Melanocyte of skin (primary cell): ENCODE results near the genes METAP1D and ITGA6.

- CAGE, long polyA plus RNA, 2 experiments, result no peak in any of the 2 experiments
These were observed 1.2 kb downstream of the CYBRD1 start for GRCh38 chr2:171523278-171524005.

DNA sequence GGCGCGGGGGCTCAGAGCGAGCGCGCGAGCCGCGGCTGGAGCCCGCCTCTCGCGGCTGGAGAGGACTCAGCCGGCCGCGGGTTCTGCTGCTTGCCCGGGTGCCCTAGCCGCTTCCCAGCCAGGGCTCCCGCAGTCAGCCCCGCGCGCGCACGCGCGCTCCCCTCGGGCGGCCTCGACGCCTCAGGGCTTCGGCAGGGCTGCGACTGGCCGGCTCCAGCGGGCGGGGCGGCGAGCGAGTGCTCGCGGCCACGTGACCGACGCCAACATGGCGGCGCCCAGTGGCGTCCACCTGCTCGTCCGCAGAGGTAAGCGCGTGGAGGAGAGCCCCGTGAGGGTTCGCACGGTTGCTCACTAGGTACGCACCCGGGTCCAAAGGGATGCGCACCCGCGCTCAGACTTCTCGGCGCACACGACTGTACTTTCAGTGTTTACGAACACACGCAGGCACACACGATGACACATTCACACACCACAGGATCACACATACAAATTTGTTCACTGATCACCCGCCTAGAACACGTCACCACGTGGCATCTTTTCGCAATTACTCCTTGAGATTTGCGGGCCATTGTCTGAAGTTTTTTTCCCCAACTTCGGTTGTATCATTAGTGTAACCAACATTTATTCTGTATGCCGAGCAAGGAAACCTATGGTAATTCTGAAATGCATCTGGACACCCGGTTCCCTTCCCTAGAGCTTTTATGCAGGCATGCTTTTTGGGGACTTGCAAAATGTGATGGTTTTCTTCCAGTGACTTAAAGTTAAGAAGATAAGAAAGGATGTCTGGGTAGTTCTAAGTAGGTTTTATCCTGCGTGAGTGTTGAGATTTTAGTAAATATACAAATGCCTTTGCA lies at the start of gene METAP1D:
Gene METAP1D, plus strand, starts transcription at position 249 of the 854 bp plus-strand sequence.
- CAGE, long polyA plus RNA, 2 experiments, result no peak in any of the 2 experiments

DNA sequence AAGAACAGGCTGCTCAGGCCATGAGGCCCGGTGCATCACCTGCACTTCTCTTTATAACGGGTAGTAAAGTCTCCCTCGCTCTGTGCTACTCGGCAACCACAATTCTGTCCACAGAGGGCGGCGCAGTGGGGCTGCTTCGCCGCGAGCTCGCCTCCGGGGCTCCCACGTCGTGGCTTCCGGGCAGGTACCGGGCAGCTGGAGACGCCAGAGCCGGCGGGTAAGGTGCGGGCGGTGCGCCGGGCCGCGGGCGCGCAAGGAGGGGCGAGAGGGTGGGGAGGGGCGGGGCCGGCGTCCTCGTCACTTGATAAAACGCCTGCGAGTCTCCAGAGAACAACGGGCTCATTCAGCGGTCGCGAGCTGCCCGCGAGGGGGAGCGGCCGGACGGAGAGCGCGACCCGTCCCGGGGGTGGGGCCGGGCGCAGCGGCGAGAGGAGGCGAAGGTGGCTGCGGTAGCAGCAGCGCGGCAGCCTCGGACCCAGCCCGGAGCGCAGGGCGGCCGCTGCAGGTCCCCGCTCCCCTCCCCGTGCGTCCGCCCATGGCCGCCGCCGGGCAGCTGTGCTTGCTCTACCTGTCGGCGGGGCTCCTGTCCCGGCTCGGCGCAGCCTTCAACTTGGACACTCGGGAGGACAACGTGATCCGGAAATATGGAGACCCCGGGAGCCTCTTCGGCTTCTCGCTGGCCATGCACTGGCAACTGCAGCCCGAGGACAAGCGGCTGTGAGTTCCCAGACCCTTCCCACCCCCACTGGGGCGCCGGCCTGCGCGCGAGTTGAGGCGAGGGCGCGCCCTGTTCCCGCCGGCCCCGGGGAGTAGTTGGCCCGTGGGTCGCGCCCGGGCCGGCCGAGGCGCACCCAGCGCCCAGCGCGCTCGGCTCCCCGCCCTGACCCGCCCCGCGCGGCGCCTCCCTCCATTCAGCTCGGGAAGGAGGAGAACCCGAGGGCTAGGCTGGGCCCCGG lies at the start of gene ITGA6:
Gene ITGA6, plus strand, starts transcription at position 333 of the 956 bp plus-strand sequence.
- CAGE, long polyA plus RNA, 2 experiments, result start-site peak on the plus strand in 2 of 2 experiments, centred at positions 408 to 423 of the sequence, 65 to 257 reads per replicate

- CAGE, long polyA plus RNA, 2 experiments, result no peak in any of the 2 experiments
These were observed 954 bp downstream of the ITGA6 start for GRCh38 chr2:172428210-172428870.

DNA sequence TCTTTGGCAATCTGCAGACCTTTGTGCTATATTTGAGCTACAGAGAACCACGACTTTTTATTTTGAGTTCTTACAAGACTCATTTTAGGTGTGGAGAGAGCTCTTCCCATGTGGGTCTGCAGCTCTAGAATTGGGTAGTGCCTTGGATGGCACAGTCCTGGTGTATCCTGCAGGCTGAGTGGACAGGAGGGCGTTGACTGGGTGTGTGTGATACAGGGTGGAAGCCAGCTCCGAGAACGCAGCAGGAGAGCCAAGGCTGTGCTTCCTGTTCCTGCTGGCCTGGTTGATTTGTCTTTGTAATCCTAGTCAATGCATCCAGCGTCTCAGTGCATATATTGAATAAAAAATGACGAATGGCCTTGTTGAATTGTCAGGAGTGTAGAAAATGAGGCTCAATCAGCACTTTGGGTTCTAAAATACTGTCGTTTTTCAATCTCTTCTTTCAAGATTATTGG lies 11.6 kb downstream of the ITGA6 start:
- CAGE, long polyA plus RNA, 2 experiments, result no peak in any of the 2 experiments

- CAGE, long polyA plus RNA, 2 experiments, result no peak in any of the 2 experiments
These were observed 43.4 kb downstream of the ITGA6 start for GRCh38 chr2:172470734-172471196.

DNA sequence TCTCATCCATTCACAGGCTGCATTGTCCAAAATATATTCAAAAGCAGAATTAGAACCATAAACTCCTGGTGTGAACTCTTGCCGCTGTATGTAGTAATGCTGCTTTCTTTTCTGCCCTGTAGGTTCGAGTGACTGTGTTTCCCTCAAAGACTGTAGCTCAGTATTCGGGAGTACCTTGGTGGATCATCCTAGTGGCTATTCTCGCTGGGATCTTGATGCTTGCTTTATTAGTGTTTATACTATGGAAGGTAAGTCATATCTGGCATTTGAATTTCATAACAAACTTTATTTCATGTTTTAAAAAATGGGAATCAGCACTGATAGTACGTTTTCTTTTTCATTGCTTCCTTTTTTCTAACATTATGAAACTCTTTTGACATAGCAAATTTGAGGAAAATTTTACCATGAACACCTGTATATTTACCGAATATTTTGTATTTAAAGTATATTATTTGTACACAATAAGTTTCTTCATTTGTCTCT lies 58.0 kb upstream of the PDK1 start:
- CAGE, long polyA plus RNA, 2 experiments, result no peak in any of the 2 experiments

DNA sequence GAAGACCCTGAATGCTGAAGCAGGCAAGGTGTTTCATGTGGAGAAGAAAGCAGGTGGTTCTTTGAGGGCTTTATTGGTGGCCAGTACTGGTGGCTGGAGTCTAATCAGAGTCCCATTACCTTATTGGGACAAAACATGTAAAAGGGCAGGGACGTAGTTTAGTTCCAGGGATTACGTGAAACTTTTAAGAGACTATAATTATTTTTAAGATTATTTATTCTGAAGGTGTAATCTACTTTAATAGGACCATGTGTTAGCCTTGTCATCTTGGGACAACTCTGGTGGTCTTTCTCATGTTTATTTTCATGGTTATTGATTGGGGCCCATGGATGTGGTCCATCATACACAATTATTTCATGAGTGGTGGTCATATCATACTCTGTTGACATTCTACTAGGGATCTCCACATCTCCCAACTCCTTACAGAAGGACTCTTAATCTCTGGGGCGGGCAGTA lies 112.0 kb downstream of the RAPGEF4 start:
- CAGE, long polyA plus RNA, 2 experiments, result no peak in any of the 2 experiments

GRCh38 chr2:172966973-172967602 lies 108.6 kb upstream of the MAP3K20 start:
- CAGE, long polyA plus RNA, 2 experiments, result no peak in any of the 2 experiments

DNA sequence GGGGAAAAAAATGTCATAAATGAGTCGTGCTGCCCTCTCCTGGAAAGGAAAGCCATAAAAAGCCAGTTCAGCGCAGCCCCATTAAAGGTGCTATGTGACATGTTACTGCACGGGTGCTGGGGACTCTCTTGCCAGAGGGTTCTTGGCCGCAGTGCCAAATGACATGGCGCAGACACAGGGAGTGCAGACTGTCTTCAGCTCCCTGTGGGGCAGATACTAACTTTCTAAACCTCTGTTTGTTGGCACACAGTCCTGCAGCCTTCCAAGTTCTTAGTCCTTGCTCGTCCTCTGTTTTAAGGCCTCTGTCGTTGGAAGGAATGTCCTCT lies 53.6 kb upstream of the MAP3K20 start:
- CAGE, long polyA plus RNA, 2 experiments, result no peak in any of the 2 experiments

- CAGE, long polyA plus RNA, 2 experiments, result no peak in any of the 2 experiments
These were observed 14.8 kb downstream of the MAP3K20 start for GRCh38 chr2:173090336-173090967.

DNA sequence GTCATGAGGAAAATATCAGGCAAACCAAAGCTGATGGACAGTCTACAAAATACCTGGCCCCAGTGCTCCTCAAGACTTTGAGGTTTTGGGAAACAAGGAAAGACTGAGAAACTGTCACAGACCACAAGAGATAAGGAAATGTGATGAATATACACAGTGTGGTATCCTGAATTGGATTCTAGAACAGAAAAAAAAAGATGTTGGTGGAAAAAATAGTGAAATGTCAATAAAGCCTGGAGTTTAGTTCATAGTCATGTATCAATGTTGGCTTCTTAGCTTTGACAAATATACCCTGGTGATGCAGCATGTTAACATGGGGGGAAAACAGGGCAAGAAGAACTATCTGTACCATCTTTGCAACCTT lies 28.7 kb downstream of the MAP3K20 start:
- CAGE, long polyA plus RNA, 2 experiments, result no peak in any of the 2 experiments

DNA sequence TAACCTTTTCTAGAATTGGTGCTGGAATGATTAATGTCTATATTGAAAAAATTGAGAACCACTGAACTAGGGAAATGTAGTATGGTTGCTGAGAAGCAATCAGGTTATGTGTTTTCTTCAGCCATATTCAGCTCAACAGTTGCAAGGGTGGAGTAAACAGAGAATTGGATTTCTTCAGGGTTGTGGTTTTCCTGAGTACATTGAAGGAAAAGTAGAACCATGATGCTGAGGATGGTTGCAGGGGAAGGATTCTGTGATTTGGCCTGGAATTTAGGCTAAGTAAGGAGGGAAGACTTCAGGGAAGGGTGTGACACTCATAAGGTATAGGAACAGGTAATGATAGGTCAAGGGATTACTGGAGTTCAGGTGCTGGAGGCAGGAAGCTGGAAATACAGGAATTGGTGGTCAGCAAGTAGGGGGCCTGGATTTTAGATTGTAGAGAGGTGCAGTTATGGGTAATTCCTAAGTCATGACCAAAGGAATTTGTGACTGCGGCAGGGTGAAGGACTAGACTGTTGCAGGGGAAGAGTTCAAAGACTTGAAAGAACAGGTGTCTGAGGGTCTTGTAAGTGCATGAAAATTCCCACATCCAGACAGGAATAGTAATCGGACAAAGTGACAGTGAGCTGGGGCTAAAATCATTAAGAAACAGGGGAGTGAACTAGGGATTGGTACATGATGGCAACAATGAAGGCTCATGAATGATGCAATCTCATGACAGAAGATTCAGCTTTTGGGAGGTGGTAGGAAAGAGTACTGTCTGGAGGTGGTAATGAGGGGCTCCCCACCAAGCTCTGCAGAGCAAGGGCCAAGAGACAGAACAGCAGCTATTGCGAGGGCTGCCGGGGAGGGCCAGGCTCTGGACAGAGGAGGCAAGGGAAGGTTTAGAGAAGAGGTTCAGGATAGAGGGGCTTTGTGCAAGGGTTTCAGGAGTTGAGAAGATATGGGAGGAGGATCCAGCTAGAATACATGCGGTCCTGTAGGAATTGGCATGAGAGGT lies 31.1 kb downstream of the MAP3K20 start:
- CAGE, long polyA plus RNA, 2 experiments, result no peak in any of the 2 experiments

- CAGE, long polyA plus RNA, 2 experiments, result no peak in any of the 2 experiments
These were observed 115.2 kb downstream of the MAP3K20 start for GRCh38 chr2:173190664-173191415.

DNA sequence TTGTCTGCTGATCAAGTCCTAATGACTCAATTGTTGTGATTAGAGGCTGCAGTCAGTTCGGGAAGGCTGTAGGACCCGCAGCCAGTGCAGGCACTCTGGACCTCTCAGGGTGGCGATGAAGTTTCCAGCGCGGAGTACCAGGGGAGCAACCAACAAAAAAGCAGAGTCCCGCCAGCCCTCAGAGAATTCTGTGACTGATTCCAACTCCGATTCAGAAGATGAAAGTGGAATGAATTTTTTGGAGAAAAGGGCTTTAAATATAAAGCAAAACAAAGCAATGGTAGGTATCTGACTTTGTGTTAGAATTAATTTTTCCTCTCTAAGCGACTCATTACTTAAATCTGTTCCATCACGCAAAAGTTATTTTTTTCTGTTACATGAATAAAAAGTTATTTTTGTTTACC lies 8.5 kb downstream of the CDCA7 start:
- CAGE, long polyA plus RNA, 2 experiments, result no peak in any of the 2 experiments

GRCh38 chr2:173904091-173905092 lies 60.8 kb downstream of the SP3 start:
- CAGE, long polyA plus RNA, 2 experiments, result no peak in any of the 2 experiments

GRCh38 chr2:173936647-173937585 lies 28.3 kb downstream of the SP3 start:
- CAGE, long polyA plus RNA, 2 experiments, result no peak in any of the 2 experiments

- CAGE, long polyA plus RNA, 2 experiments, result no peak in any of the 2 experiments
These were observed 10.5 kb downstream of the SP3 start for GRCh38 chr2:173954586-173955151.

DNA sequence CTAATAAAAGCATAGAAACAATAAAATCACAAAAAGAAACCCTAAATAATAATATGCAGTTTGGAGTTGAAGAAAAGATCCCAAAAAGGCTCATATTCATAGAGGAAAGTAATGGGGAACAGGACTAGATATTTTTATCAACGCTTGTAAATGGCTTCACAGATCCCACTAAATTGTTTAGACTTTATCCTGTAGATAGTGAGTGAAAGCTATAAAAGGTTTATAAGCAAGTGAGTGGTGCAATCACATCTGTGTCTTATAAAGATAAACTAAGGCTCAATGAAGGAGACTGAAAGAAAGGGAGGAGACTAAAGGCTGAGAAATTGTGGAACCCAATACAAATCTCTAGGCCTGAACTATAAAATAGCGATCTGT lies 7.7 kb downstream of the SP3 start:
- CAGE, long polyA plus RNA, 2 experiments, result no peak in any of the 2 experiments

GRCh38 chr2:173997196-173997741 lies 32.1 kb upstream of the SP3 start:
- CAGE, long polyA plus RNA, 2 experiments, result no peak in any of the 2 experiments